Kidney epithelial cell (primary cell): ENCODE measurements around a stretch of chr6.

DNA sequence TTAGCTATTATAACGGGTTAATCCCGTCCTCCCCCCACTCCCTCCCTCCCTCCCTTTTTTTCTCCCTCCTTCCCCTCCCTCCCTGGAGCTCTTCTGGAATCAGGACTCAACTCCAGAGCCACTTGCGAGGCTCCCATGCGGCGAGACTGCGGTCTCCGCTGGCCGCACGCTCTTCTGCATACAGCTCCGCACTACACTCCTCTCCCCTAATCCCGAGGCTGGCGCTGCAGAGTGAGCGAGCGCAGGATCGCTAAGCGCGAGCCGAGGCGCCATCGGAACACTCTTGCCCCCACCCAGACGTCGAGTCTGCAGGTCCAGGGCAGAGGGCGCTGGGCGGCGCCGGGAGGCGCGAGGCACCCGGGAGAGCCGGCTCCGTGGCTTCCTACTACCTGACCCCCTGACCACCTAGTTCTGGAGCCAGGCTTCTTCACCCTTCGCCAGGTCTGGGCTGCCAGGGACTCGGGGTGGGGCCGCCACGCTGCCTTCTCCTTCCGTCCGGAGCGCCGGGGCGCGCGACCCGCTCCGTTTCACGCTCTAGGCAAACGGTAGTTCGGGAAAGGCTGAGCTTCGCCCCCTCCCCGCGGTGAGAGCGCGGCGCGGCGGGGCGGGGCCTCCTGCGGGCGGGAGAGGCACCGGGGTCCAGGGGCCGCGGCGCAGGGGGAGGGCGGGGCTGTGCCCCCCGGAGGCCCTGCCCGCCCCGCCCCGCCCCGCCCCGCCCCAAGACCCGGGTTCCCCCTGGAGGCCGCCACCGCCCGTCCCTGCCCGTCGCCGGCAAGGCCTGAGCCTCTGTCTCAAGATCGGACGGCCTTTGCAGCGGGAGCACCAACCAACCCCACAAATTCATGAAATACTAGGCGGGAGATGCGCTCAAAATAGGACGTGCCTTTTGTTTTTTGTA, 5.4 kb upstream of the TUBB2A start:
- RAMPAGE, long total RNA, result no peak
- RRBS, result 2% methylated on average over 13 of the region's 82 CpGs

GRCh38 chr6:3367832-3368084, 89.1 kb downstream of the SLC22A23 start:
- RAMPAGE, long total RNA, result no peak
- RRBS, result no CpG with 5 or more reads among the region's 4 CpGs

GRCh38 chr6:3375928-3376753, 80.7 kb downstream of the SLC22A23 start:
- RAMPAGE, long total RNA, result no peak
- RRBS, result no CpG with 5 or more reads among the region's 12 CpGs

DNA sequence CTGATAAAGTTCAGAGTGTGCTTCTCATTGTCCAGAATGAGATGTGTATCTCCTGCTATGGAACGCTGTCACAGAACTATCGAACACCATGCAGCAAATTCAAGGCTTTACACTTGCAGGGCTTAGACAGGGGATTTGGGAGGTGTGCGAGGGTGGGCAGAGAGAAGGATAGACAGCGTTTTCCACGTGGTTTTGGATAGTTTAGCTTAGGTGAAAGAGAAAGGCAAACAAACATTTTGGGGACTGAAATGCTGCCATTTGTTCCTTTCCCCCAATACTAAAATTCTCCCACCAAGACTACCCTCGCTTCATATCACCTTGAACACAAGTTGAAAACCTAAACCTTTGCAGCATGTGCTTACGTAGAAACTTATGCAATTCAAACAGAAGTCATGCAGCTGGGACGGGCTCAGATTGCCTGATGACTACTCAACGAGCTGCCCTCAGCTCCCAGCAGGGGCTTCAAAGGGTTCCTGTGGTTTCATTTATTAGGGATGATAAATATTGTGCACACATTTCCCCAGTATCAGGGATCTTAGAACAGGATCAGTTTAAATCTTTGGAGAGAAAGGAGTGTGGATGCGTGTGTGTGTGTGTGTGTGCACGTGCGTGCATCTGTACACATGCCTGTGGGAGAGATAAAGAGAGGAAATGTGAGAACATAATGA, 77.3 kb downstream of the SLC22A23 start:
- RAMPAGE, long total RNA, result no peak
- RRBS, result no CpG with 5 or more reads among the region's 12 CpGs

- RAMPAGE, long total RNA, result no peak
- RRBS, result no CpG with 5 or more reads among the region's 9 CpGs
Measured at GRCh38 chr6:3383487-3383991, 73.3 kb downstream of the SLC22A23 start.

GRCh38 chr6:3398252-3398797, 58.5 kb downstream of the SLC22A23 start:
- RAMPAGE, long total RNA, result no peak
- RRBS, result no CpG with 5 or more reads among the region's 6 CpGs

GRCh38 chr6:3454958-3455456, 1.8 kb downstream of the SLC22A23 start:
- RAMPAGE, long total RNA, result no peak
- RRBS, result no CpG with 5 or more reads among the region's 9 CpGs

GRCh38 chr6:3731935-3732517, 19.5 kb downstream of the PXDC1 start:
- RAMPAGE, long total RNA, result no peak
- RRBS, result no CpG with 5 or more reads among the region's 7 CpGs

GRCh38 chr6:3736651-3737286, 14.7 kb downstream of the PXDC1 start:
- RAMPAGE, long total RNA, result no peak
- RRBS, result no CpG with 5 or more reads among the region's 14 CpGs

GRCh38 chr6:3756309-3756955, 4.9 kb upstream of the PXDC1 start:
- RAMPAGE, long total RNA, result no peak
- RRBS, result no CpG with 5 or more reads among the region's 7 CpGs

GRCh38 chr6:3856424-3856977, 7.3 kb downstream of the FAM50B start:
- RAMPAGE, long total RNA, result no peak
- RRBS, result no CpG with 5 or more reads among the region's 7 CpGs

DNA sequence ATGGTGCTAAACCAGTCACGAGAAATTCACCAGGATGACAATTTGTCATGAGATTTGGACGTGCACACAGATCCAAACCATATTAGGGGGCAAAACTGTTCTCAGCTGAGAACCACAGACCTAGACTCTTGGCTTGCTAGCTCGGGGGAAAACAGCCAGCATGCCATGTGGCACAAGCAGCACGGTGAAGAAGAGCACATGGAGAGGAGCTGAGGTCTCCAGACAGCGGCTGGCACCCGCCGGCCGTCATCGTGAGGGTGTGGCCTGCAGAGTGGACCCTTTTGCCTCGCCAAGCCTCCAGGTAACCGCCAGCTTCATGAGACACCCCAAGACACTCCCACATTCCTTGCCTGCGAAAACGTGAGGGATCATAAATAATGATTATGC, 23.1 kb downstream of the FAM50B start:
- RAMPAGE, long total RNA, result no peak
- RRBS, result no CpG with 5 or more reads among the region's 13 CpGs

DNA sequence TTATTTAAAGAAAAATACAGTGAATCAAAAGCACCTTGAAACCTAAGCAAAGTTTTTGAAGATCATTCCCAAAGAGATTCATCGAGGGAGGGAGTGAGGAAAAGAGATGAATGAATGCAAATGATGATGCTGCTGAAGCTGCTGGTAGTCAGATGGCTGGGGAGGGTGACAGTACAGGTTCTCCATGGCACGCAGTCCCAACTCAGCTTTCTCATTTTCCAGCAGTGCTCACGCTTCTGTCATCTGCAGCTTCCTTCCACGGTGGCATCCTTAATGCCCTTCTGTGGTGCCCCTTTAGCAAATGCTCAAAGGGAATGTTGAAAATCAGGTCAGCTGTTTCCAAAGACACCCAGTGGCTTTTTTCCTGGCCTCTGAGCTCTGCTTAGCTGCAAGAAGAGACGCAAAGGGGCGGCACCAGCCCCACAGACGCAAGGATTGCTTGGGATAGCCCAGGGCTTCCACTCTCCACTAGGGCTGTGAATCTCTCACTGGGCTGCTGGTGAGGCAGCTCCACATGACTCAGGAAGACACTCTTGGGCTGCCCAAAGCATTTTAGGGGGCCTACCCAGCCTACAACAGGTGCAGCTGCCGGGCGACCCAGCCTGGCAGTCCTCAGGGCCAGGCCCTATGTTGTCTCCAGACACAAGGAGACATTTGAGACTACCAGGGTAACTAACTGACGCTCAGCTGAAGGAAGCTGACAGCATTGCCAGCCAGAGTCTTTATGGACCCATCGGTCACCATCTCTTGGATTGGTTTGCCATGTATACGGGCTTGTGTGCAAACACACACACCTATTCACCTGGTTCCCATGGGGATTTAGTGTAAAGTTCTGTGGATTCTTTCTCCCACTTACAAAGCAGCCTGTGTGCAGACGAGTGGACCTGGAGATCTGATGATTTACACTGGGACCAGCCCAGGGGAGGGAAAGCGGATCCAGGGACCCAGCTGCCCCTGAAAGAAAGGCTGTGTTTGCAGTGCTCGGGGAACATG, 59.8 kb downstream of the FAM50B start:
- RAMPAGE, long total RNA, result no peak
- RRBS, result no CpG with 5 or more reads among the region's 15 CpGs

DNA sequence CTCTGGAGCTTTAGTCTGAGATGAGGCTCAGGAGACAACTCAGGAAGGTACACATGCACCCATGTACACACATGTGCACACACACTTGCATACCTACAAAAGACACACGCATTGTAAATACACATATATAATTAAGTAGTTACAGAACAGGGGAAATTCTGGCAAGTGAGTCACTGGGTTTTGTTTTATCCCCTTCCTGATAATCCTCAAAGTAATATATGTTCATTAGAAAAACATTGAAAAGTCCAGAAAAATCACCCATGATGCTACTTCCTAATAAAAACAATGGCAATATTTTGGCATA, 115.2 kb upstream of the ECI2 start:
- RAMPAGE, long total RNA, result no peak
- RRBS, result no CpG with 5 or more reads among the region's 1 CpG

GRCh38 chr6:4427858-4428282, 292.5 kb upstream of the ECI2 start:
- RAMPAGE, long total RNA, result no peak
- RRBS, result no CpG with 5 or more reads among the region's 11 CpGs

DNA sequence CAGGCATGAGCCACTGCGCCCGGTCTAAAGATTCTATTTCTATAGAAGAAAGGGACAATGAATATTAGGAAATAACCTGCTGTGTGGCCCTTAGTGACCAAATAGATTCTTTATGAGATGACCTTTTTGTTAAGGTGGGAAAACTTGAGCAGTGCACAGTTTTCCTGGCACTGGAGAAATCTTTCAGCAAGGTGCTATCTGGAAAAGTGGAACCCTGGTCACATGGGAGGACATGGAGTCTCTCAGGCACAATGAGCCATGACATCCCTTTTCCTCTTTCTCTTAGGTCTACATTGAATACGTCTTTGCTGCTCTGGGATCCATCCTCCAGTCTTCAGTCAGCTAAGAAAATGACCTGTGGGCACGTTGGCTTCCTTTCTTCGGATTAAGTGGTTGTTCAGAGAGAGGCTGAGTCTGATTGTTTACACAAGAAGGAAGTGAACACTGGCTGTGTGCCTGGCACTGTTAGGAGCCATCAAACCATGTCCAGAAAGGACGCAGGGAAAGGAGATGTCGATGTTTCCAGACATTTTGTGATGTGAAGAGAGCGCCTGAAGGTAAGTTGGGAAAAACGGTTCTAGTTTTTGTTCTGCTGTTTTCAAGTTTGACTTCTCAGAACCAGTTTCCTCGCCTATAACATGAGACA, 310.0 kb upstream of the CDYL start:
- RAMPAGE, long total RNA, result no peak
- RRBS, result no CpG with 5 or more reads among the region's 10 CpGs

- RAMPAGE, long total RNA, result no peak
- RRBS, result no CpG with 5 or more reads among the region's 14 CpGs
Measured at GRCh38 chr6:4610344-4610913, 165.8 kb upstream of the CDYL start.

- RAMPAGE, long total RNA, result no peak
- RRBS, result no CpG with 5 or more reads among the region's 21 CpGs
Measured at GRCh38 chr6:4793570-4794938, 17.9 kb downstream of the CDYL start.

DNA sequence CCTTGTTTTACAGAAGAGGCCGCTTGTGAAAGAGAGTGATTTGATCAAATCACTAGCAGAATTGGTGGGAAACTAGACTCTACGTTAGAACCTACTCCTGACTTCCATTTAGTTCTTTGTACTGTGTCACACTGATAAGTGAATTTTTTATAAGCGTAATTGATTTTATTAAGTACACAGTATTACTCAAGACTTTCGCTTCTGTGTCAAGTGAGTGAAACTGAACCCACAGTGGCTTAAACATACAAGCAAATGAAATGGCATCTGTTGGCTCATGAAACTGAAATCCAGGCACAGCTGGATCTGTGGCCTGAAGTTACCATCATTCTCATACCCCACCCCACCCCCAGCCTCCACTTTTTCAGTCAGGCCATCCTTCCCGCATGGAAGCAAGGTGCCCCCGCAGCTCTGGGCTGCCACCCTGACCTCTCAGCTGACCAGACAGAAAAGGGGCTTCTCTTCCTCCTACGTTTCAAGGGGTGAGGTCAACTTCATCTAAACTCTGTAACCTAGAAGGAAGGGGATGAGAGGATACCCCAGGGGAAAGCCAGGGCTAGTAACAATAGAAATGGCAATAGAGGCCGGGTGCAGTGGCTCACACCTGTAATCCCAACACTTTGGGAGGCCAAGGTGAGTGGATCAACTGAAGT, 102.2 kb downstream of the RPP40 start:
- RAMPAGE, long total RNA, result no peak
- RRBS, result no CpG with 5 or more reads among the region's 8 CpGs

DNA sequence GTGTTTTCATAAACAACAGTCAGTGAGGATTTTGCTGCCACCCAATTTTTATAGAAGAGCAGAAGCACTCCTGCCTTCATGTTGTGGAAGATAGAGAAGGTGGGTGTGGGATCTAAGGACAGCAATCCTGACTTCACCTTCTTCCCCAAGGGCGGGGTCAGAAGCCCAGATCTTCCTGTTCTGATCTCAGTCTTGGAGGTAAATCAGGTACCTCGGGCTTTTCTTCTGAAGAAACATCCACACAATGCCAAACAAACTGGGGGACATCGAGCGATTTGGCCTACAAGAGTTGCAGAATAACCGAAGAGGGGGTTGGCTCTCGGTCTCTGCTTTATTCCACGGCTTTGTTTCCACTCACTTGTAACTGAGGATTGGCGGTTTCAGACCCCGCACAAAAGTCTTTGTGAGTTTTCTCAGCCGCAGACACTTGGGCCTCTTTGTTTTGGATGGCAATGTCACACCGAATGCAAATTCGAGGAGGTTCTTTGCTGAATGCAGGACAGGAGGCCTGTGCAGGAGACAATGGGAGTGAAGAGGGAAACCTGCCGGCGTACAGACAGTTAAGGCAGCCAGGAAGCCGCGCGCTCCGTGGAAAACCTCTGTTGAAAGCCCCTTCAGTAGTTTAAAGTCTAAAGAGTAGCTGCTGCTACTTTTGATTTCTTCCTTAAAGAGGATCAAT, 21.8 kb upstream of the RPP40 start:
- RAMPAGE, long total RNA, result no peak
- RRBS, result no CpG with 5 or more reads among the region's 18 CpGs